Peripheral blood mononuclear cell (primary cell): ENCODE measurements around the genes L3MBTL3, TMEM200A and TAAR9.

- PRO-cap, 8 experiments, result no peak in any of the 8 experiments
These were observed 381.6 kb downstream of the LAMA2 start for GRCh38 chr6:129264568-129264843.

DNA sequence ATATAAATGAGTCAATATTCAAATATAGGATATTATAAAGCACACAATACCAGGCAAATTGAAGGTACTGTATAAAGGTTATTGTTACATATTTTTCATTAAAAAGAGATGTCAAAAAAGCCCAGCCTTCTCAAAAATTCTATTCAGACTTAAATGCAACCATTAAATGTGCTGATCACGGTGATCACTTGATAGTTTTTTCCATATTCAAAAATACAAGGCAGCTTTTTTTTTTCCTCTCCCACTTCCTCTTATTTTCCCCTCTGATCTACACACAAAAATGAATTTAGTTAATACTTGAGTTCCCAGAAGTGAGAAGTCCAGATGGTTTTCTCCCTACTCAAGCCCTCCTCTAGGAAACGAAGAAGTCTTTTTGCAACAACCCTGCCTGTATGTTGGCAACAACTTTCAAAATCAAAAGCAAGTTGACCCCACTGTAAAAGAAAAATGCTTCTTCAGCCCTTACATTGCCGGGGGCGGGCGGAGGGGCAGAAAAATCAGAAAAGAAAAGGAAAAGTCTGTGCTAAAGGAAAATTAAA is 24.4 kb downstream of the ARHGAP18 start:
- PRO-cap, 8 experiments, result no peak in any of the 8 experiments

GRCh38 chr6:130018330-130018743 is at the start of gene L3MBTL3:
L3MBTL3 (plus strand) TSS chr6:130018581.
- PRO-cap, 8 experiments, result peak in 5 of 8 experiments; most common plus-strand start chr6:130018585 (in 4); most common minus-strand start chr6:130018483 (in 3)

DNA sequence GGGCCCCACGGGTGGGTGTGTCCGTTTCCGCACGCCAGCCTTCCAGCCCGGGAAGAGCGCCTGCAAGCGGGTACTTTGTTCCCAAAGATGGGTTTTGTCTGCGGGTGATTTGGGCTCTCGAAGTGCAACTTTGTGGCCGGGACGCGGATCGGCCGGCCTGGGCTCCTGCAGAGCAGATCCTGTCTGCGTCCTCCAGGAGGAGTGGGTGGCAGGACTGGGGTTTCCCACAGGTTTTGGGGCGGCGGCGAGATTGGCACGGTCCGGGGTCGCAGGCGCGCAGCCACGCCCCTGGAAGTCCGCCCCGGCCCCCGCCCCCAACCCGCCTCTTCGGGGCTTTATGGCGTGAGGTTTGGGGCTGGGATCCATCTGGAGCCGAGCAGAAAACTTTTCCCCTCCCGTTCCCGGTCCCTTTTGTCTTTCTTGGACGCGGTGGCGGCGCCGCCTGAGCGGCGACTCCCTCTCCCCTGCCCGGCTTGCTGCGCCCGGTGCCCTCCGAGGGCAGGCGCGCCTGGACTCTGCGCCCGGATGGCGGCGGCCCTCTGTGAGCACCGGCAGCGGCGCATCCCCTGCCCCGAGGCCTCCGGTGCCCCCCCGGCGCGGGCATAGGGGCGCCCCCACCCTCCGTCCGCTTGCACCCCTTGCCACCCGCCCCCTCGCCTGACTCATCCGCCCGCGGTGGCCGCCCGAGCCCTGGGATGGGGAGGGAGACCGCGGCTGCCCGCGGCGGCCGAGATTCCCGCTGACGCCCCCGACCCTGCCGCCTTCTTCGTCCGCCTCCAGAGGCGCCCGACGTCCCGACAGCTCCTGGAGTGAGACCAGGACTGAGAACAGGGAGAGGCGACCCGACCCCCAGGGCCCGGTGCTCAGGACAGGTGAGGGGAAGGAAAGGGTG is at the start of gene TMEM200A:
Gene TMEM200A (plus strand): TSS at position 365 of the 892 bp plus-strand sequence.
- PRO-cap, 8 experiments, result no peak in any of the 8 experiments

- PRO-cap, 8 experiments, result no peak in any of the 8 experiments
These were observed 2.8 kb downstream of the TMEM200A start for GRCh38 chr6:130368589-130369071.

- PRO-cap, 8 experiments, result no peak in any of the 8 experiments
These were observed 11.6 kb downstream of the TMEM200A start for GRCh38 chr6:130377462-130377763.

- PRO-cap, 8 experiments, result no peak in any of the 8 experiments
These were observed 55.2 kb downstream of the SMLR1 start for GRCh38 chr6:130882320-130882863.

DNA sequence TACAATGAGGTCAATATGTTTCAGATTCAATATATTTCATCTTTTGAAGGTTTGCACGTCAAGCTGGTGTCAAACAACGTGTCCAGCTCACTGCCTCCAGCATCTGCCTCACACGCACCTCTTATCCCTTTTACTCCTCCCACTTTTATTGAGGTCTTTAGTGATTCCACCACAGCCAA is 783 bp upstream of the EPB41L2 start:
- PRO-cap, 8 experiments, result no peak in any of the 8 experiments

DNA sequence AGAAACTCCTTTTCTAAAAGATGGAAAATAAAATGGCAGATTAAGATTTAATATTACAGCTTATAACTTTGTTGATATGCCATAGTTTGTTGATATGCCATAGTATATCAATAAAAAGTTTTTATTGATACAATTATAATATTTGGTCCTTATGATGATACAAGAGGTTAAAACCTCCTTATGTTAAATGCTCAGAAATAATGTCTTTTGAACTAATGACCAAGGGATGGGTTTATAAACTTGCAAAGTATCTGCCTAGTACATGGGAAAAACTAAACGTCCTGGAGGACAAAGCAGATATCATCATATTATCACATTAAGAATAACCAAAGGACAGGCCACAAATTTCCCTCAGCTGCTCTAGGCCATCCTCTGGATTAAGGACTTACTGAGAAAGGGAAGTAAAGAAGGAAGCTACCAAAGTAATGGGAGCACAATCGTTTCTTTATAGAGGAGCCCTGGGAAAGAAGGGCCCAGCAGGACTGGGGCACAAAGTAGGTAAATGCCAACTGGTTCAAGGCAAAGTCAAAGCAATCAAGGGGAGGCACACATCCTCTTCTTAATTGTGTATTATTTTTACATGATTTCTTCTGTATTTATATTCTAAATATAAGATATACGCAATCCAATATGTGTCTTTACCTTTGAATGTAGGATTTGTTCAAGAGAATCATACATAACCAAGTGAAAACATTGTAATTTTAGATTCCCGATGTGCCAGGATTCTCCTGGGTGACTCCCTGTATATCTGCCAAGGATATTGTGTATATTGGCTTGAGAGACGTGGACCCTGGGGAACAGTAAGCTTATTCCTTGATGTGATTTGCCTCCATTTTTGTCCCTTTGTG is 9.1 kb downstream of the ARG1 start:
- PRO-cap, 8 experiments, result no peak in any of the 8 experiments

GRCh38 chr6:132491264-132491717 is 21.6 kb downstream of the STX7 start:
- PRO-cap, 8 experiments, result no peak in any of the 8 experiments

GRCh38 chr6:132511832-132512208 is 1.1 kb downstream of the STX7 start:
- PRO-cap, 8 experiments, result no peak in any of the 8 experiments

- PRO-cap, 8 experiments, result no peak in any of the 8 experiments
These were observed at the start of gene TAAR9 for GRCh38 chr6:132537880-132538420. TAAR9 (plus strand) TSS chr6:132538277.

DNA sequence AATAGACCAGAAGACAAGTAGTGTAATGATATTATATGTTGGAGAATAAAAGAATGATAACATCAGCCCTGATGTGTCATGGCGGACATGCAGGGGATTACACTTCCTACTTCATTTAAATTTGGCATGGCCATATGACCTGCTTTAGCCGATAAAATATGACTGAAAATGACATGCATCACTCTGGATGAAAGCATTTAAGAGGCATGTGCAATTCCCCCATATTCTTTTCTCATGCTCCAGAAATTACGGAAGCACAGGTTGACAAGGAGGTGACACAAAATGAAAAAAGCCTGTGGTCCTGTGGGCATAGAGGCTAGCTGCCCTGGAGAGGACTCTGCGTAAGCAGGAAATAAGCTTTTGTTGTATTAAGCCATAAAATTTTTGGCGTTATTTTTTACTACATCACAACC is 13.5 kb upstream of the TAAR1 start:
- PRO-cap, 8 experiments, result no peak in any of the 8 experiments

GRCh38 chr6:132687162-132687680 is 26.6 kb downstream of the VNN1 start:
- PRO-cap, 8 experiments, result no peak in any of the 8 experiments

DNA sequence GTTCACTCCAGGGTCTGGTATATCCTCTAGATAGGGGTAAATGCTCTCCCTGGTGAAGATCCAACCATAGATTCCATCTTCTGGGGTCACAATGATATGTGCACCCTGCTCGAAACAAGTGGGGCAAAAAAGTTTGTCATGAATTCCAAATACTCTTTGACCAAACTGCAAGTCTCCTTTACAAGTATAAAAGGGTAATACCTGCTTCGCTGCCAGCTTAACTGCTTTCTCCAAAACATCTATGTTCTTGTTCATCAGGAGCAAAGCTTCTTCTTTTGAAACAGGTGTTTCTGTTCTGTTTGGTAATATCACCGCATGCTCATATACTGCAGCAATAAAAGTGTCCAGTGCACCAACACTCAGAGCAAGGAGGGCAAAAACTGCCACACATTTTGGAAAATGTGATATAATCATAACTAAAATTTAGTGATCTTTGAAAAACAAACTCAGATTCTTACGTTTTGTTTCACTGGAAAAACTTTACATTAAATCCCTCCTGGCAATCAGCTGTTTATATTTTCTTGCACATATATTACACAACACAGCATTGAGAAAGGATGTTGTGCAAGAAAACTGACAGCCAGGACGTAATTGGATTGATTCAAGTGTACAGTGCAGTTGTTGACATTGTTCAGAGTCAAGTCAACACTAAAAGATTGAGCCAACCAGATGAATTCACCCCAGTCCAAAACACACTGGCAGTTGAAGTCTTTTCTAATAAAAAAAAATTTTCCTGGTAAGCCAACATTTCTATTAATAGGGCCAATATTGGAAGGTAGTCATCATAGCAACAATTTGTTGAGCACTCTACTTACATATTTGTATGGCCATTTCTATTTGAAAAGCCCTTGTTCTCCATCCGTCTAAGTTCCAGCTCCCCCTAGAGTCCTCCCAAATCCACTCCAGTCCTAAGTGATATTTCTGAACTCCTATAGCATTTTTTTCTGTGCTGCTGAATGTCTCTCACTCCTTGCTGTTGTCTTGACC is 20.7 kb upstream of the VNN1 start:
- PRO-cap, 8 experiments, result peak in 1 of 8 experiments; most common plus-strand start position 660 of the sequence (in 1)

- PRO-cap, 8 experiments, result no peak in any of the 8 experiments
These were observed 5.1 kb downstream of the SLC18B1 start for GRCh38 chr6:132793374-132793650.

GRCh38 chr6:132816923-132817351 is 2.6 kb downstream of the RPS12 start:
- PRO-cap, 8 experiments, result no peak in any of the 8 experiments

- PRO-cap, 8 experiments, result no peak in any of the 8 experiments
These were observed 146.3 kb downstream of the RPS12 start for GRCh38 chr6:132960747-132961065.

DNA sequence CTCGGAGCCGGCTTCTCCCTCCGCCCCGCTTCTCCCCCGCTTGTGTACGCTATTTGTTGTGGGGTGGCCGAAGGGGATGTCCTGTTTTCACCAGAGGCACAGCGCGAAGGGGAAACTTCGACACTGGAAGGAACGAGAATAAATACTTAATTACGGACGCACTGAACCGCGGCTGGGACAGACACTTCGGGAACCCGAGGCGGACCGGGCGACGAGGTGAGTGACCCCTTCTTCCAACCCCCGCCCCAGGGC is 303 bp downstream of the EYA4 start:
- PRO-cap, 8 experiments, result no peak in any of the 8 experiments

DNA sequence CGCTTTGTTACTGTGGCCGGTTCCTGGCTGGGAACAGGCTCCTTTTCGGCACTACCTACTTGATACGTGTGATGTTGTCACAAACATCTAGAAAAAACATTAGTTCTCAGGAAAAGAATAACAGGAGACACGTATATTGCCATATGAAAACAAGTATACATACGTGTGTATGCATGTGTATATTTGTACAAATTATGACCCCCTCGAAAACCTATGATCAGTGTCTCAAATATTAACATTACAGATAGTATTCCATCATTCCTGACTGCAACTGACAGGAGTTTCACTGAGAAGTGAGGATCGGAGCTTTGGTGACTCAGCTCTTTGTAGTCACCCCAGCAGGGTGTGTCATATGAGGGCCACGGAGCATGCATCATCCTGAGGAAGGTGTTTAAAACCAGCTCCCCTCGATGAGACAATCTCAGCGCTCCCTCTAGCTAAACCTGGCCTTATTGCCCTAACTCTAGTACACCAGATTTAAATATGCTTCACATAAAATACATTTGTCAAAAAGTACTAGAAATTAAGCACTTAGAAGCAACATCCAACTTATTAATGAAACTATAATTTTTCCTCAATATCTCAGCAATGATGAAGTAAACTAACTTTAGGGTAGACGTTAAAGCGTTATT is 319.4 kb upstream of the TCF21 start:
- PRO-cap, 8 experiments, result no peak in any of the 8 experiments